Esophagus muscularis mucosa (tissue), 4 donors: Measurements from ENCODE around the gene PIM1.

- PRO-cap, result no peak
- RAMPAGE, long total RNA, 4 experiments, result no peak in any of the 4 experiments
Observed at GRCh38 chr6:36742994-36743494, 45.4 kb downstream of the RAB44 start.

- PRO-cap, result no peak
- RAMPAGE, long total RNA, 4 experiments, result no peak in any of the 4 experiments
Observed at GRCh38 chr6:36754014-36754612, 56.5 kb downstream of the RAB44 start.

- PRO-cap, result no peak
- RAMPAGE, long total RNA, 4 experiments, result no peak in any of the 4 experiments
Observed at GRCh38 chr6:36825944-36826317, 13.3 kb downstream of the CPNE5 start.

- PRO-cap, result no peak
- RAMPAGE, long total RNA, 4 experiments, result no peak in any of the 4 experiments
Observed at GRCh38 chr6:36917371-36918226, 31.8 kb downstream of the C6orf89 start.

DNA sequence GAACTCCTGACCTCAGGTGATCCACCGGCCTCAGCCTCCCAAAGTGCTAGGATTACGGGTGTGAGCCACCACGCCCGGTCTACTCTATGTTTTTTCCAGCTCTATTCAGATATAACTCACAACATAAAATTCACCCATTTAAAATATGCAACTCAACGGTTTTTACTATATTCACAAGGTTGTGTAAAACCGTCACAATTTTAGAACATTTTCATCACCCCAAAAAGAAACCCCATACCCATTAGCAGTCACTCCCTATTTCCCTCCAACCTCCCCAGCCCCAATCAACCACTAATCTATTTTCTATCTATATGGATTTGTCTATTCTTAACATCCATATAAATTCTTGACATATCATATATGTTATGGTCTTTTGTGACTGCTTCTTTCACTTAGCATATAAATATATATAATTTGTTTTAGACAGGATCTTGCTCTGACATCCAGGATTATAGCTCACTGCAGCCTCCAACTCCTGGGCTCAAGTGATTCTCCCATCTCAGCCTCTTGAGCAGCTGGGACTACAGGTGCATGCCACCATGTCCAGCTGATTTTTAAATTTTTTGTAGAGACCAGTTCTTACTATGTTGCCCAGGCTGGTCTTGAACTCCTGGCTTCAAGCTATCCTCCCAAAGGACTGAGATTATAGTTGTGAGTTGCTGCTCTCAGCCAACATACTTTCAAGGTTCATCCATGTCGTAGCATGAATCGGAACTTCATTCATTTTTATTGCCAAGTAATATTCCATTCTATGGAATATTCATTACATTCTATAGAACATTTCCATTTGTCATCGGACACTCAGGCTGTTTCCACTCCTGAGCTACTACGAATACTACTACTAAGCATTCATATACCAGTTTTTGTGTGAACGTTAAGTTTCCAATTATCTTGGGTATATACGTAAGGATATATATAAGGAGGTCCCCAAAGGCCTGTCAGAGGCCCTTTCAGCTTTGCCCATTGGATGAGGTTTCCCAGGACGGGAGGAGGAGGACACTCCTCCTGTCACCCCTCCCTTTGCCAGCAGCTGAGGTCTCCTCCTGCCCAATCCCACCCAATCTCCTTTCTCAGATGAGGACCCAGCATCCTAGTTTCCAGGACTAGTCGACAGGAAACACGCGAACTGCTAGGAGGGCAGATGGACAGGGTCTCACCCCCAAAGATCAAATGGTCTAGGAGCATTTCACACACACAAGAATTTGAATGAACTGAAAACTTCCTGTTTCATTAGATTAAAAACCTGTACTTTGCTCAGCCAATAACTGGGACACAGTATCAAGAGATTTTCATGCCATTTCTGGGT, 11.5 kb downstream of the PI16 start:
- PRO-cap, result no peak
- RAMPAGE, long total RNA, 4 experiments, result no peak in any of the 4 experiments

DNA sequence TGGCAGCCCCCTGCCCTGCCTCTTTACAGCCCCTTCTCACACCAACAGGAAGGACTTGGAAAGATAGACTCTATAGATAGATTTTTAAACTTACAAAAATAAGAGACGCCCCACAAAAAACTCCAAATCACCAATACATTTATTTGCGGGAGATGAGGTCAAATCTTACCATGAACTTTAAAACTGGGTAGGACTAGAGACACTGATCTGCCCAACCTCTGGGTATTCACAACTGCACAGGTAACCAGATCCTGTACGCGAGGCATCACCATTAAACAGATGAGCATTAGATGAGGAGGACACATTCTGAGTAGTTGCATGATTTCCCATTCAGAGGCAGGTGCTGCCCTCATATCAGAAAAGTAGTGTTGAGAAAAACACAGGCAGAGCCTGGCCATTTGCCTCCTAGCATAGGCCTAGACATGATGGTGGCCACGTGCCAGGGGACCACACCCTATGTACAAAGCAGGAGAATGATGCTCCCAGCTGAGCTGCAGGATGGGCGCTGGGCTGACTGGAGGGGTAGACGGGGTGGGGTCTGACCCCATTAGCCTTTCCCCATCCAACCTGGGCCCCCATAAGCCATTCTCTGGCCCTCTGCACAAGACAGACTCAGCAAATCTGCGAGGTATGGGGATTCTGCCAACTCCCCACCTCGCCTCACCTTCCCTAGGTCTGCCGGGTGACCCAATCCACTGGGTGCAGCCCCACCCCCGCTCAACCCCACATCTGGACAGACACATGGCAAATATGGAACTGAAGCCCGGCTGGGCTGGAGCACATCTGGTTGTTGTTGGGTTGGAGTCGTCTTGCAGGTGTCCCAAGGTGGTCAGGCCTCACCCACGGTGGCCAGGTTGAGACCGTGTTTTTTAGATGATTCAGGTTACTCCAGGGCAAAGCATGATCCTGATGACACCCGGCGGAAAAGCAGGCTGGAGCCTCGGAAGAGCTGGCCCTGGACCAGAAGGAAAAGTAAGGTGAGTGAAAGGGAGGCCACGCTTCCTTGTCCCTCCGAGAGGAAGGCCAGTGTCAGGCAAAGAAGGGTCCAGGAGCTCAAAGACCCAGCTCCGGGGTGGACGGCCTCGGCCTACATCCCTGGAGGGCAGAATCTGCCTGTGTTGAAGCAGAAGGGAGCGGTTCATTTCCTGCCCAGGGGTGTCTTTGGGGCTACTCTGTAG, 13.9 kb downstream of the PI16 start:
- PRO-cap, result no peak
- RAMPAGE, long total RNA, 4 experiments, result no peak in any of the 4 experiments

GRCh38 chr6:36974953-36975513, 11.0 kb downstream of the MTCH1 start:
- PRO-cap, result no peak
- RAMPAGE, long total RNA, 4 experiments, result no peak in any of the 4 experiments

- PRO-cap, result no peak
- RAMPAGE, long total RNA, 4 experiments, result no peak in any of the 4 experiments
Observed at GRCh38 chr6:36987052-36987493, 1.1 kb upstream of the MTCH1 start.

- PRO-cap, result no peak
- RAMPAGE, long total RNA, 4 experiments, result no peak in any of the 4 experiments
Observed at GRCh38 chr6:37029307-37029880, 23.9 kb downstream of the FGD2 start.

DNA sequence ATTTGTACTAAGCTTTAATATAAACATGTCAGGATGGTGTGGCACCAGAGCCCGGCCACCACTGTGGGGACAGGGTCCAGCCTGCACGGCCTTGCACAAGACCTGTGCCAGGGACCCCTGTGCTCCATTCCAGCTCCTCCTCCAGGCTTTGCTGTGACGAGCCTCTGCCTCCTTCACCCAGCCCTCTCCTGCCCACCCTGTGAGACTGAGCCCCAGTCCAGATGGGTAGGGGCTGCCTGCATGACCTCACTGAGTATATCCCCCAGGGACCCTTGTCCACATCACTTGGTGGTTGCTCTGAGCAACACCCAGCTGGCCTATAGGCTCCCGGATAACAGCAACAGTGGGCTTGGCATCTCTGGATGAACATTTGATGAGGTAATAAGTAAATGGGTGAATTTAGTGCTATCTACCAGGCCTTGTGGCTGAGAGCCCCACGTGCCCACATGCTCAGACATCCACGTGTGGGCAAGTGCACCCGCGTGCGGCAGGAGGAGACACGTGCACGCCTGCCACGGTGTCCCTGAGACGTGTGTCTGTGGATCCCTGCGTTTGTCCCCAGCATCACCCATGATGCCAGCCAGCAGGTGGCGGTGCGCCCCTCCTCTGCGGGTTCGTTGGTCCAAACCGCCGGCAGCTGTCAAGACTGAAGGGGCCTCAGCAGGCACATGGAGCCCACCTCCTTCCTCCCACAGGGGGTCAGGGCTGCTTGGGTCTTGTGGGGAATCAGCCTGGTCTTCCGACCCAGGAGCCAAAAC, 45.8 kb downstream of the FGD2 start:
- PRO-cap, result no peak
- RAMPAGE, long total RNA, 4 experiments, result no peak in any of the 4 experiments

GRCh38 chr6:37170066-37170662, at the start of gene PIM1:
Gene PIM1, plus strand, starts transcription at chr6:37170152.
- PRO-cap, result bidirectional peak, plus-strand start at chr6:37170152, minus-strand start at chr6:37169873; unidirectional peak, plus-strand start at chr6:37170425
- RAMPAGE, long total RNA, 4 experiments, result no peak in any of the 4 experiments

- PRO-cap, result no peak
- RAMPAGE, long total RNA, 4 experiments, result no peak in any of the 4 experiments
Observed at GRCh38 chr6:37506893-37507610, 7.4 kb upstream of the CCDC167 start.

GRCh38 chr6:37507889-37508482, 8.3 kb upstream of the CCDC167 start:
- PRO-cap, result no peak
- RAMPAGE, long total RNA, 4 experiments, result no peak in any of the 4 experiments

GRCh38 chr6:37630365-37630928, 67.2 kb downstream of the MDGA1 start:
- PRO-cap, result no peak
- RAMPAGE, long total RNA, 4 experiments, result no peak in any of the 4 experiments

GRCh38 chr6:37704962-37706200, 7.7 kb upstream of the MDGA1 start:
- PRO-cap, result bidirectional peak, plus-strand start at chr6:37705928, minus-strand start at chr6:37705863
- RAMPAGE, long total RNA, 4 experiments, result no peak in any of the 4 experiments

DNA sequence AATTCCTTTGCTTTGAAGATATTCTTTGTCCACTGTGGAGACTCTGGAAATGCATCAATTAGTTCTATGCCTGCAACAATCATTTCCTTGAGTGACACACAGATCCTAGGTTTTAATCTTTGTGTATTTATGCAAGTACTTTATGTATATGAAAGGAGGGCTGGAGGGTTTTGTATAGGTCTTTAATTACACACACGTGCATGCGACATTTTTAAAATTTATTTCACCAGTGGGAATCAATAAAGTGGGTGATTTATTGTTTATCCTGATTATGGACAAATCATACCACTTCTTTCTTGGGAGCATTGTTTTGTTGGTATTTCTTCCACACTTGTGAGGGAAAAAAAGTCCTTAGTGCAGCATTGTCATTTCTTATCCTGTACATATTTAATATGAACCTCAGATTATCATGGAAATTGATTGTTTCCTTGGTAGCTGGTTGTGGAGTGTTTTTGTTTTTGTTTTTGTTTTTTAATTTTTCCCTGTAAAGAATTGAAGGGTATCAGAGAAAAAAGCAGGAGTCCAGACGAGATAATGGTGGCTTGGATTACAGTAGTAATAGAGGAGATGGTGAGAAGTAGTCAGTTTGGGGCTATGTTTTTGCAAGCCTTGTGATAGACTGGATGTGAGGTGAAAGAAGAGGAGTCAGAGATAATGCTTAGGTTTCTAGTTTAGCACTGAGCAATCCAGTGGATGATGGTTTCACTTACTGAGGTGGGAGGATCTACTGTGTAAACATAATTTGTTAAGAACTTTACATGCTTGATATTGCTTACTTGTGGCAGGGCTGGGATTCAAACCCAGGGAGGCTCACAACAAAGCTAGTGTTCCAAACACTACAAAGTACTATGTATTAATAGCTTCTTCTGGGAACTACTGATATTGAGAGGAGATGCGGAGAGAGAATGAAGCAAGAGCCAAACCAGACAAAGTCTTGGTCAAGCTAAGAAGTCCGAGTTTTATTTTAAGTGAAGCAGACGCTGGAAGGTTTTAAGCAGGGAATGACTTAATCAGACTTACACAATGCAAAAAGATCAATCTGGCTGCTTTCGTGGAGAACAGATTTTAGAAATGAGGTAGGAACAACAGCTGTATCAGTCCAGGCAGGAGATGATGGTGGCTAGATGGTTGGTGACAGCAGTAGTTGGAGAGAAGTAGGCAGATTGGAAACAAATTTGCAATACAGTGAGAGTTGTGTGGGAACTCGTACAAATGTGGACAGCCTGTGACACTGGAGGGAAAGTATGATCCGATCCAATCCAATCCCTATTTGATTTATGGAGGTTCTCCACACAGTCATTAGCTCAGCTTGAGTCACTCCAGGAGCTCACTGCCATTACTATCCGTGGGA, 57.9 kb downstream of the ZFAND3 start:
- PRO-cap, result no peak
- RAMPAGE, long total RNA, 4 experiments, result no peak in any of the 4 experiments

- PRO-cap, result no peak
- RAMPAGE, long total RNA, 4 experiments, result no peak in any of the 4 experiments
Observed at GRCh38 chr6:37927859-37928466, 108.4 kb downstream of the ZFAND3 start.

DNA sequence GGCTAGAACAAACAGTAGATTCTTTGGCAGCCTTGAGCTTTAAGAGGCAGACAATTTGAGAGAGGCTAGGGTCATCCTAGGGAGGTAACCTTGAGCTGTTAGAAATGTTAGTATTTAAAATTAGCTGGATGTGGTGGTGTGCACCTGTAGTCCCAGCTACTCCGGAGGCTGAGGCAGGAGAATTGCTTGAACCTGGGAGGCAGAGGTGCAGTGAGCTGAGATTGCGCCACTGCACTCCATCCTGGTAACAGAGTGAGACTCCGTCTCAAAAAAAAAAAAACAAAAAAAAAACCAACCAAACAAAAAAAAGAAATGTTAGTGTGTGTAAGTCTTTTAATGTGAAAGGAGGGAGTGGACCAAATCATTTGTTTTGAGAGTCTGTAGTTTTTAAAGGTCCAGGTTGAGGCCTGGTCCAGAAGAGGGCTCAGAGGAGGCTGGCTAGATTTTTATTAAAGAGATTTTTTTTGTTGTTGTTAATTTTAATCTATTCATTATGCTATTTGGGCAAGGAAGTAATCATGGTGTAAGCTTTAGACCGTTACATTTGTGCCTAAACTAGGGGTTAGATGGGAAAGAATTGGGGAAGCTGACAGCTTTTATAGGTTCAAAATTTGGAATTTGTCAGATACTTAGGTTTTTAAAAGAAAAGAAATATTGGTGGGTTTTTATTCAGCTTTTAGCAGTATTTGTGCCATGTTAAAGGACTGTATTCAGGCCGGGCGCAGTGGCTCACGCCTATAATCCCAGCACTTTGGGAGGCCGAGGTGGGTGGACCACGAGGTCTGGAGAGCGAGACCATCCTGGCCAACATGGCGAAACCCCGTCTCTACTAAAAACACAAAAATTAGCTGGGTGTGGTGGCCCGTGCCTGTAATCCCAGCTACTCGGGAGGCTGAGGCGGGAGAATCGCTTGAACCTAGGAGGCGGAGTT, 112.0 kb downstream of the ZFAND3 start:
- PRO-cap, result no peak
- RAMPAGE, long total RNA, 4 experiments, result no peak in any of the 4 experiments

GRCh38 chr6:37955944-37956710, 136.6 kb downstream of the ZFAND3 start:
- PRO-cap, result no peak
- RAMPAGE, long total RNA, 4 experiments, result no peak in any of the 4 experiments

DNA sequence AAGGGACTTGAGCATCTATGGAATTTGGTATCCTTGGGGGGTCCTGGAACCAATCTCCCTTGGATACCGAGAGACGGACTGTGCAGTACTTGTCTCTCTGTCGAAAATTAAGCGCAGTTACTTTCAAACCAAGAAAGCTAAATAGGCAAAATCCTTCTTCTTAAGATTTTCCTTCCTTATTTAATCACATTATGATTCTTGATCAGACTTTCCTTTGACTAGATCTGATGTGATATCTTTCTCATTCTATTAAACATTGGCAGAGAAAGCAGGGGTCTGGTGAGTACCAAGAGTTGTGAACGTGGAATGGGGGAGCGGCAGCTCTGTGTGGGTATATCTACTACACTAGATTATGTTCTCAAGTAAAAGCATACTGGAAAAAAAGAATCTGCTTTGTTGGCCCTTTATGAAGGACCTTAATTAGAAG, 292.4 kb downstream of the ZFAND3 start:
- PRO-cap, result no peak
- RAMPAGE, long total RNA, 4 experiments, result no peak in any of the 4 experiments